Right atrium auricular region (tissue), 2 donors: ENCODE results near the genes FEZ2, CEBPZOS, CEBPZ and CDC42EP3.

GRCh38 chr2:36568493-36569263 is 29.3 kb downstream of the FEZ2 start:
- PRO-cap, result no peak
- RAMPAGE, long total RNA, 2 experiments, result no peak in any of the 2 experiments

- PRO-cap, result no peak
- RAMPAGE, long total RNA, 2 experiments, result no peak in any of the 2 experiments
These were observed 19.4 kb downstream of the FEZ2 start for GRCh38 chr2:36578304-36579159.

GRCh38 chr2:36597399-36598589 is at the start of gene FEZ2:
Gene FEZ2 (minus strand): TSS chr2:36598168.
- PRO-cap, result bidirectional peak, plus-strand start at chr2:36597814, minus-strand start at chr2:36597711; bidirectional peak, plus-strand start at chr2:36598289, minus-strand start at chr2:36598150
- RAMPAGE, long total RNA, 2 experiments, result no peak in any of the 2 experiments

- PRO-cap, result bidirectional peak, plus-strand start at chr2:36966936, minus-strand start at chr2:36966518
- RAMPAGE, long total RNA, 2 experiments, result no peak in any of the 2 experiments
These were observed 543 bp upstream of the STRN start for GRCh38 chr2:36966751-36967407.

GRCh38 chr2:37035520-37036354 is 48.4 kb downstream of the HEATR5B start:
- PRO-cap, result no peak
- RAMPAGE, long total RNA, 2 experiments, result no peak in any of the 2 experiments

- PRO-cap, result no peak
- RAMPAGE, long total RNA, 2 experiments, result no peak in any of the 2 experiments
These were observed 5.8 kb downstream of the GPATCH11 start for GRCh38 chr2:37090089-37090540.

DNA sequence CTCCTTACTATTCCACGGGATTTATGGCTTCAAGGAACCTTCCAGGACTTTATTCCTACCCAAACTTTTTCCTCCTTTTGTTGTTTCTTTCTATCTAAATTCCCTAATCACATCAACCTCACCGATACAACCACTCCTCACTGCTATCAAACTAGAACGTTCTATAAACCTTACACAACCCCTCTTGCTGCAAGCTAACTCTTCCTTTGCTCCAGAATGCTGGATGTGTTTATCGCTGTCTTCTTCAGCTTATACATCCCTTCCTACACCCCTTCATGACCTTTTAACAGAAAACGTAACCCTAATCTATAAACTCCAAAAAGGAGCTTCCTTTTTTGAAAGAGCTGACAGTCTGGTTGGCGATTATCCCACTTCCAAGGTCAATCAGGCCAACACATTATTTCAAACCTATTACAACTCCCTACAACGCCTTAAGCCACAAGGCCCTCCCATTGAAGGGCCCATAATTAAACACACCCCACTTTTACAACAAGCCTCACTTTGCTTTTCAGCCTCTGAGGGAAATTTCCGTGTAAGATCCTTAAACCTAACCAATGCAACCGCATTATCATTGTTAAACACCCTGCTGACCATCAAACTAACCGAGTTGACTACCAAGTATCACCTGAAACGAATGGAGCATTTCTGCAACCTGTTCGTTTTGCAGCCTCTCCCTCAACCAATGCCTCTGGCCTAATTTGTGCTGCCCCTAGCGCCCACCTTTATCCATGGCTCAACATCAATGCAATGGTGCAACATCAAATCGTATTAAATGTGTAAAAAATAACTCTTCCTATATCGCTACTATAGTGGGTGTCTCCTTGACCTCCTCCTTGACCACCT is 22.7 kb downstream of the EIF2AK2 start:
- PRO-cap, result no peak
- RAMPAGE, long total RNA, 2 experiments, result no peak in any of the 2 experiments

- PRO-cap, result bidirectional peak, plus-strand start at chr2:37196523, minus-strand start at chr2:37196424; unidirectional peak, minus-strand start at chr2:37197089
- RAMPAGE, long total RNA, 2 experiments, result start-site peak on the plus strand in 2 of 2 experiments, at chr2:37196494-37196512 at its widest, 17 to 164 reads per replicate
These were observed at the start of gene CEBPZOS for GRCh38 chr2:37196231-37197504. Gene CEBPZOS (plus strand): TSS chr2:37196496.

GRCh38 chr2:37231026-37231852 is at the start of gene CEBPZ:
Gene CEBPZ (minus strand): TSS chr2:37231596.
- PRO-cap, result bidirectional peak, plus-strand start at chr2:37231669, minus-strand start at chr2:37231596
- RAMPAGE, long total RNA, 2 experiments, result start-site peak on the plus strand in 2 of 2 experiments, at chr2:37231669-37231698 at its widest, 230 to 247 reads per replicate; start-site peak on the minus strand in 2 of 2 experiments, at chr2:37231573-37231596 at its widest, 533 to 2,215 reads per replicate

- PRO-cap, result bidirectional peak, plus-strand start at chr2:37324950, minus-strand start at chr2:37324785
- RAMPAGE, long total RNA, 2 experiments, result no peak in any of the 2 experiments
These were observed 374 bp upstream of the PRKD3 start for GRCh38 chr2:37324841-37325572.

DNA sequence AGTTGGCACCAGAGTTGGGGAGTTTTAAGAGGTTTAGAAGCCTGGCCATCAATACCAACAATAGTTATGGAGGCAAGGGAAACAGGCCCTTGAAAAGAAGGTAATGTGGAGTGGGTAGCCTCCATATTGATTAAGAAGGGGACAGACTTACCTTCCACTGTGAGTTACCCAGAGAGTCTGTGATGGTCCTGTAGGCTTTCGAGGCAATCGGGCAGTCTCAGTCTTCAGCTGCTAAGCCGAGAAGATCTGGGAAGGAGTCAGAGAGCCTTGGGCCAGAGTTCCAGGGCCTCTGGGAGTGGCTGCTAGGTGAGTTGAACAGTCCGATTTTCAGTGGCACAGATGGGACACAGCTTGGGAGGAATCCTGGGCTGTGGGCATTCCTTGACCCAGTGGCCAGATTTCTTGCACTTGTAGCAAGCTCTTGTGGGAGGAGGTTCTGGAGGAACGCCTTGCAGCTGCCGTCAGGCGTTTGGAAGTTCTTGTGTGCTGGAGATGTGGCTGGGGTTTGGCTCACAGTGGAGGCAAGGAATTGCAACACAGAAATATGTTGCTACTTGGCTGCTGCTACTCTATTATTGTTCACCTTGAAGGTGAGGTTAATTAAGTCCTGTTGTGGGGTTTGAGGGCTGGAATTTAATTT is 39.7 kb downstream of the QPCT start:
- PRO-cap, result no peak
- RAMPAGE, long total RNA, 2 experiments, result no peak in any of the 2 experiments

- PRO-cap, result no peak
- RAMPAGE, long total RNA, 2 experiments, result no peak in any of the 2 experiments
These were observed 81.3 kb downstream of the CDC42EP3 start for GRCh38 chr2:37590116-37590654.

- PRO-cap, result no peak
- RAMPAGE, long total RNA, 2 experiments, result no peak in any of the 2 experiments
These were observed 71.4 kb downstream of the CDC42EP3 start for GRCh38 chr2:37600005-37600525.

GRCh38 chr2:37614068-37614512 is 57.4 kb downstream of the CDC42EP3 start:
- PRO-cap, result no peak
- RAMPAGE, long total RNA, 2 experiments, result no peak in any of the 2 experiments

DNA sequence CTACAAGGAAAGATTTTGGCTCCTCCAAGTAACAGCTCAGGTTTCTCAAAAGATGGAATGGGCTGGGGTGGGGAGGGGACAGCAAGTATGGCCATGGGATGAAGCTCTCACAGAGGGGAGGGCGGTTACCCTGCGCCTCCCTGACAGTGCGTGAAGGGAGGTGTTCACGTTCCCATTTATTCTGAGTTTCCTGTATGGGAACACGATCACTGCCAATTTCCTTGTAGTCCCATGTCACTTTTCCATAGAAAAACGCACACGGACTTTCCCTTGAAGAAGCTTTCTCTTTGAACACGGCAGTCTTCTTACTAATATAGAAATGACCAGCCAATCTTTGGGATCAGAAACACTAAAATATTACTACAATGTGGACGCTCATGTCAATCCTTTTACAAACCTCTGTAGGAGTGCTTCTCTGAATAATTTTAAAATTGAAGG is 16.9 kb downstream of the CDC42EP3 start:
- PRO-cap, result unidirectional peak, minus-strand start at position 152 of the sequence
- RAMPAGE, long total RNA, 2 experiments, result no peak in any of the 2 experiments

GRCh38 chr2:37670010-37670283 is 1.5 kb downstream of the CDC42EP3 start:
- PRO-cap, result no peak
- RAMPAGE, long total RNA, 2 experiments, result no peak in any of the 2 experiments

DNA sequence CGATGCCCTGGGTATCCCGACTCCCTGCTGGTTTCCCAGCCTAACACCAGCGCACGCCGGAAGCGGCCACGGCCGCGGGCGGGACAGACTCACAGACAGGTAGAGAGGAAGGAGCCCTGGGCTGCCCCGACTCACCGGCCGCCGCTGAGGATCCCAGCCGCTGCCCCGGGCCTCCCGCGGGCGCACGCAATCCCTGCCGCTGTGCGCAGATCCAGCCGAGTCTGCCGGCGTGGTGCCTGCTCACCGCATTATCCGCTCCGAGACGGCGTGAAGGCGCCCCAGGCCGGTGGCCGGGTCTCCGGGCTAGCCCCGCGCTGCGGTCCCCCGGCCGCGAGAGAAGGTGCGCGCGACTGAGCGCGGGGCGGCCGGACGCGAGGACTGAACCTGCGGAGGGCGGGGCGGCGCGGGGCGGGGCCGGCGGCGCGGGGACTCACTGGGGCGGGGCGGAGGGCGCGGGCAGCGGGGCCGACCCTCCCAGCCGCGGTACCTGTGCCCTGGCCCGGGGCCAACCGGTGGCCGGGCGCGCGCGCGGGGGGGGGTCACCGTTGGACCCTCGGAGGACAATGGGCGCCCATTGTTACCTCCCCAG is at the start of gene CDC42EP3:
TSS of gene CDC42EP3 (minus strand) at position 352 of the 589 bp plus-strand sequence.
- PRO-cap, result bidirectional peak, plus-strand start at position 433 of the sequence, minus-strand start at position 352 of the sequence
- RAMPAGE, long total RNA, 2 experiments, result start-site peak on the minus strand in 2 of 2 experiments, centred at positions 350 to 354 of the sequence, 265 to 946 reads per replicate

DNA sequence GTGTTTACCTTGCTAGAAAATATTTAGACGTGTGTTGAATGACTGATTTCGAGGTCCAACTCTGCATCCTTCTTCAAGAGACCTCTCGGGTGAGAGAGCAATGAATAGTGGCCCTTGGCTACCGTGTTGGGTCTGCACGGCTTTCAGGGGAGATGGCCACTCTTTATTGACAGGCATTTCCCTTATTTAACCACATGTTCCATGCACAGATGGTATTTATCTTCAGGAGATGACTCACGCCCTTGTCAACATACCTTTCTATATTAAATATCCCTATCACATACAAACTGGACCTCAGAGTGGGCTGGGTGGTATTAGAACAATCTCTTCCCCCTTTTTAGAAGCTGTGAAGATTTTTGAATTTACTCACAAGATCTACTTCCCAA is 109.5 kb upstream of the CDC42EP3 start:
- PRO-cap, result no peak
- RAMPAGE, long total RNA, 2 experiments, result no peak in any of the 2 experiments

DNA sequence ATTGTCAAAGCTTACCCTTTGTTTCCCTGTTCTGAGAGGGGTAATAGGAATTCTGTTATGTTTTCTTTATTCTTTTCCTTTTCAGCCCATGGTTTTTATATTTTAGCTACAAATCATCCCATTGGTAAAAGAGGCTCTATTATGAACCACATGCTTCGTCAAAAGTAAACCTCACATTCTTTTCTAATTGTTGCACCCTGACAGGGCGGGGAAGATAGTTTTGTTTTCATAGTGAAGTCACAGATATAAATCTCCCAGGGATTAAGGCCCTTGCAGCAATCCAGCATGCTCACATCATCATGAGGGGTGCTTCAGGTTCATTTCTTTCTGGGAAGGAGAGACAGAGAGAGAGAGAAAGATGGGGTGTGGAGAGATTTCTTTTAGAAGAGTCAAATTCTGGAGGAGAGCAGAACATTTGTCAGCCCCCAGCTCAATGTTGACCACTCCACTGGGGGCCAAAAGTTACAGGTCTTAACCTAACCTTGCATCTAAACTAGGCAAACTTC is 124.5 kb upstream of the CDC42EP3 start:
- PRO-cap, result no peak
- RAMPAGE, long total RNA, 2 experiments, result no peak in any of the 2 experiments

DNA sequence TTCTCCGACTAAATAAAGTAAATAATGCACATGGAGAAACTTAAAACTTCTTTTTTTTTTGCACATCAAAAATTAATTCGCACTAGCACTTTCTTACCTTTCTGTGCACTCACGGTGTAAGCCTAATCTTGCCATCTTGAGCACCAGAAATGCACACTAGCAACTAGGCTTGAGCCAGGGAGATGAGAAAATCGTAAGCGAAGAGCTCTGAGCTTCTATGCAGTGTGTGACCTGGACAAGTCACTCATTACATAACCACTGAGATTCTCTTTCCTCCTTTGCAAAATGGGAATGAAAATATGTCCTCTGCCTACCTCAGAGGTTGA is 8.8 kb upstream of the RMDN2 start:
- PRO-cap, result no peak
- RAMPAGE, long total RNA, 2 experiments, result no peak in any of the 2 experiments